Esophagus muscularis mucosa (tissue), 4 donors: ENCODE data around the genes RAB2B and OR4E1.

GRCh38 chr14:21476401-21477139 is at the start of gene RAB2B:
Gene RAB2B, minus strand, starts transcription at chr14:21476959.
- PRO-cap, result unidirectional peak, minus-strand start at chr14:21476656; bidirectional peak, plus-strand start at chr14:21477224, minus-strand start at chr14:21476911
- RAMPAGE, long total RNA, 4 experiments, result start-site peak on the minus strand in 4 of 4 experiments, at chr14:21476609-21476965 at its widest, 41 to 160 reads per replicate

- PRO-cap, result no peak
- RAMPAGE, long total RNA, 4 experiments, result no peak in any of the 4 experiments
These were observed 10.7 kb downstream of the METTL3 start for GRCh38 chr14:21500330-21501009.

DNA sequence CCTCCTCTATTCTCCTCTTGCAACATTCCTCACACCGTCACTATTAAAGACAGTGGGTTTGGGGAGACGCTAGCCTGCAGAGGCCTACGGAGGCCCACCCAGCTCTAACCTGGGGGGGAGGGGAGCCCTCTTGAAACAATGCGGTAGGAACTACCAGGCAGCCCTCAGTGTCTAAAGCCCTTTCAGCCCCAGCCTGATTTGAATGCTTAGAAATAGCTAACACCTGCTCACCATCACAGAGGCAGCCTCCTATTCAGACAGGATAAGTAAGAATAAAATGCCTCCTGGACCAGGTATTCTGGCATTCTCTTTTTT is 898 bp upstream of the SALL2 start:
- PRO-cap, result no peak
- RAMPAGE, long total RNA, 4 experiments, result no peak in any of the 4 experiments

DNA sequence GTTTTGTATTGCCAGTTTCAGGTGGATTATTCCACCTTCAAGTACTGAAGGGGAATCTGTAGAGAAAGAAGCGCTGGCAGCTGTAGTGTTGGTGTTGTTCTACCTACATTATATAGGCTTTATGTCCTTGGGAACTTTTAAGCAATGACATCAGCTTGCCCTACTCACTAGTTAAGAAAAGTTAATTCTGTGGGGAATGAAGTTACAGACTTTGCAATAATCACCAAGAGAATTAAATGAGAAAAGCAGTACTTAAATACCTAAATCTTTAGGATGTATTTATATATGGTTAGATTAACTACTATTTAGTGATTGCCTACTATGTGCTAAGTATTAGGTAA is at the start of gene OR4E1:
Gene OR4E1 (minus strand): TSS at position 69 of the 341 bp plus-strand sequence.
- PRO-cap, result no peak
- RAMPAGE, long total RNA, 4 experiments, result no peak in any of the 4 experiments

GRCh38 chr14:21719770-21720221 is 46.2 kb upstream of the OR4E1 start:
- PRO-cap, result no peak
- RAMPAGE, long total RNA, 4 experiments, result no peak in any of the 4 experiments

- PRO-cap, result no peak
- RAMPAGE, long total RNA, 4 experiments, result no peak in any of the 4 experiments
These were observed 151.7 kb upstream of the OR4E1 start for GRCh38 chr14:21825247-21825698.

DNA sequence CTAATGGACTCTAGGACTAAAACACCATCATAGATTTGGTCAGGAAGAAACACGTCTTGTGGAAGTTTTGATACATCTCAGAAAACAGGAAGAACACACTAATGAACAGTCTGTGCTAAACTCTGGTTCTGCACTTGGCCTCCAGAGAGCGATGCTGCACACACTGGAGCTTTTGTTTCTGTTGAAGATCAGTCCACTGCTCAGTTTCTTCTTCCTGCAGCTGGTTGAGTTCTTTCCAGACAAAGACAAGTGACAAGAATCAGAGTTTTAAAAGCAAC is 229.0 kb upstream of the OR4E1 start:
- PRO-cap, result no peak
- RAMPAGE, long total RNA, 4 experiments, result no peak in any of the 4 experiments

- PRO-cap, result no peak
- RAMPAGE, long total RNA, 4 experiments, result no peak in any of the 4 experiments
These were observed 319.2 kb upstream of the OR4E1 start for GRCh38 chr14:21992603-21993357.

- PRO-cap, result no peak
- RAMPAGE, long total RNA, 4 experiments, result no peak in any of the 4 experiments
These were observed 366.8 kb upstream of the OR4E1 start for GRCh38 chr14:22040376-22040764.

- PRO-cap, result bidirectional peak, plus-strand start at chr14:22096359, minus-strand start at chr14:22096102
- RAMPAGE, long total RNA, 4 experiments, result no peak in any of the 4 experiments
These were observed 422.5 kb upstream of the OR4E1 start for GRCh38 chr14:22096211-22096433.

DNA sequence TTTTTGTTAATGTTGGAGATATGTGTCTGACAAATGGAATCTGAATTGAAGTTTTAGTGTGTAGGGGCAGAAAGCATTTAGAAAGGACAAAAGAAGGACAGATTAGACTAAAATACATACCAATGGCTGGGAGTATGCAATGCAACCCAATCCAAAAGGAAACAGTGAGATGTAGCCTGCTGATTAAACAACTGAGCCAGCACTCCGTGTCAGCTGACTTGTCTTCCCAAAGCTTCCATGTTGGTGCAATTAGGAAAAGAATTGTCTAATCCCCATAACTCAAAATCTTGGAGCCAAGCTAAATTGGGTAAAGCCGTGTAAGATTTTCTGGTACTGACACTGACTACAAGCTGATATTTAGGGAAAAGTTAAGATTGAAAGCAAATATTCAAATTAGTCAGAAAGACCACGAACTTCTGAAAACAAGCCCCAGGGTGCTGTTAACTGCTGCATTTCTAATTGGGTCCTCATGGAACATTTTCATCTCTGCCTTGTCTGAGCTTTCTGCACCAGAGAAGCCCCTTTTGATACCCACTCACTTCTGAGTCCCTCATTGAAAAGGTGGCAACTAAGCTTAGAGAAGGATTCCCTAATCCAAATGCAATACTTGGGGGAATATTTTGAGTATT is 109.1 kb downstream of the DAD1 start:
- PRO-cap, result no peak
- RAMPAGE, long total RNA, 4 experiments, result no peak in any of the 4 experiments

DNA sequence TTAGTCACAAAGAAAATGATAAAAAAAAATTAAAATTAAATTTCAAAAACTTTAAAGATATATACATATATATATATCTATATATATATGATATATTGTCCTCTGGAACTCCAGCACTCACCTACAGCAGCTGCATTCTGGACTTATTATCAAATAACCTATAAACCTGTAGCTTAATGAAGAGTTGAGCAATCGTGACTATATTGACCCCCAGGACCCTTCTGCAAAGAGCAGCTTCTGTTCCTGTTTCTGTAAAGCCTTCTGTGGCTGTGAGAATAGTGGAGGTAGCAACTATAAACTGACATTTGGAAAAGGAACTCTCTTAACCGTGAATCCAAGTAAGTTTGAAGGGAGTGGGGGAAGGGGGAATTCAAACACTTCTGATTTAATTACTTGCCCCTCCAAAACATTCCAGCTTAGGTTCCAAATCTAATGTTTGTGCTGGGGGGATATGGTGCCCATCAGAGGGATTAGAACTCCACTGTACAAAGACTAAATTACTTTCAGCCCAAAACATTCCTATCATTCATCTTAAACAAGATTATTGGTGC is 106.2 kb downstream of the DAD1 start:
- PRO-cap, result no peak
- RAMPAGE, long total RNA, 4 experiments, result no peak in any of the 4 experiments

GRCh38 chr14:22483947-22485039 is 104.7 kb downstream of the DAD1 start:
- PRO-cap, result no peak
- RAMPAGE, long total RNA, 4 experiments, result no peak in any of the 4 experiments

DNA sequence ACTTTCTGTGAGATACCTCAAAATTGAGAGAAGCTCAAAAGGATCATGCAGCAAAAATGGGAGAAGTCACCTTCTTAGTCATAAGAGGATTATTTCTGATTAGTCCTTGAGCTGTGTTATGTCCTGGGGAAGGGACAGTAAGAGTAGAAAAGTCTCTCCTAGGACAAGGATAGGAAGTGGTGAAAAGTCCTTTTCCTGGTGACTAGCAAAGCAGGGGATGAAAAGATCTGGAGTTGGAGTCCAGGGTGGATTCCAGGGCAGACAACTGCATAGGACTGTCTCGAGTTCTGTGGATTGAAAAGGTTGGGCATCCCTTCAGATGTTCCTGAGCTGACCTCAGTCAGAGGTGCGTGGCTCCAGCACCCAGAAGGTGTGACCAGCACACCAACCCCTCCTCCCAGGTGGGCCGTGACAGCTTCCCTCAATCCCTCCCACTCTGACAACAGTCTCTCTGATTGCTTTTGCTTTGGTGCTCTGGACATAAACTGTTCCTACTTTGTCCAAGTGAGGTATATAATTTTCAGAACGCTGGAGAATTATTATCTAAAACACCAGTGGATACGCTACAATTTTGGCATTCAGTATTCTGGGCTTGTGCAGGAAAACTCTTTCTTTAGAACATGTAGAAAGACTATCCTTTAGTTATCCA is 88.1 kb downstream of the DAD1 start:
- PRO-cap, result no peak
- RAMPAGE, long total RNA, 4 experiments, result no peak in any of the 4 experiments

GRCh38 chr14:22501477-22501770 is 87.6 kb downstream of the DAD1 start:
- PRO-cap, result no peak
- RAMPAGE, long total RNA, 4 experiments, result start-site peak on the plus strand in 2 of 4 experiments, at chr14:22501533-22501602 at its widest, 10 to 21 reads per replicate

- PRO-cap, result no peak
- RAMPAGE, long total RNA, 4 experiments, result no peak in any of the 4 experiments
These were observed 82.5 kb downstream of the DAD1 start for GRCh38 chr14:22506568-22506875.

- PRO-cap, result no peak
- RAMPAGE, long total RNA, 4 experiments, result no peak in any of the 4 experiments
These were observed 78.6 kb downstream of the DAD1 start for GRCh38 chr14:22510412-22510761.

DNA sequence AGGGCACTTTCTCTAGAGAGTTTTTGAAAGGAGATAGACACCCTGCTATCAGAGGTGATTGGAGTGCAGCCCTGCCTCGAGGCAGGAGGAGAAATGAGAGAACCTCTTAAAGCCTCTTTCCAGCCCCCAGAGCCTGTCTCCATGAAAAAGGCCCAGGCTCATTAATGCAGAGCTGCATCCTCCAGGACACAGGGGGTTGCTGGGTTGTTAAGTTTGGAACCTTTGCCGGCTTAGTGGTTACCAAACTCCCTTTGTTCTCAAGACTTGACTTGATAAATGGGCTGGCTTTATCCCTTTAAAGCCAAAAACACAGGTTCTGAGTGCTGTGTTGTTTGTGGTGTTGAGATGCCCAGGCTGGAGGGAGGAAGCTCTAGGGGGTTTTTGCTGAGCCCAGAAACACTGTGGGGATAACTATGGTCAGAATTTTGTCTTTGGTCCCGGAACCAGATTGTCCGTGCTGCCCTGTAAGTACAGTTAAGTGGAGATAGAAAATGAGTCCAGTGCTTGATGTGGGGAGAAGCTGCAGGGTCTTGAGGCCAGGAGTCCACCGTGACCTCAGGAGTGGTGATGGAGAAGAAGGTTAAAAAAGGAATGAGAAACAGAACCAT is 70.9 kb downstream of the DAD1 start:
- PRO-cap, result no peak
- RAMPAGE, long total RNA, 4 experiments, result no peak in any of the 4 experiments

- PRO-cap, result no peak
- RAMPAGE, long total RNA, 4 experiments, result no peak in any of the 4 experiments
These were observed 68.3 kb downstream of the DAD1 start for GRCh38 chr14:22520736-22521079.

- PRO-cap, result no peak
- RAMPAGE, long total RNA, 4 experiments, result no peak in any of the 4 experiments
These were observed 52.2 kb downstream of the DAD1 start for GRCh38 chr14:22536697-22537331.